RPMI7951 (cell line): ENCODE data around the gene DAB2IP.

GRCh38 chr9:121619831-121620510, 31.5 kb upstream of the DAB2IP start:
- RAMPAGE, long total RNA: no peak

DNA sequence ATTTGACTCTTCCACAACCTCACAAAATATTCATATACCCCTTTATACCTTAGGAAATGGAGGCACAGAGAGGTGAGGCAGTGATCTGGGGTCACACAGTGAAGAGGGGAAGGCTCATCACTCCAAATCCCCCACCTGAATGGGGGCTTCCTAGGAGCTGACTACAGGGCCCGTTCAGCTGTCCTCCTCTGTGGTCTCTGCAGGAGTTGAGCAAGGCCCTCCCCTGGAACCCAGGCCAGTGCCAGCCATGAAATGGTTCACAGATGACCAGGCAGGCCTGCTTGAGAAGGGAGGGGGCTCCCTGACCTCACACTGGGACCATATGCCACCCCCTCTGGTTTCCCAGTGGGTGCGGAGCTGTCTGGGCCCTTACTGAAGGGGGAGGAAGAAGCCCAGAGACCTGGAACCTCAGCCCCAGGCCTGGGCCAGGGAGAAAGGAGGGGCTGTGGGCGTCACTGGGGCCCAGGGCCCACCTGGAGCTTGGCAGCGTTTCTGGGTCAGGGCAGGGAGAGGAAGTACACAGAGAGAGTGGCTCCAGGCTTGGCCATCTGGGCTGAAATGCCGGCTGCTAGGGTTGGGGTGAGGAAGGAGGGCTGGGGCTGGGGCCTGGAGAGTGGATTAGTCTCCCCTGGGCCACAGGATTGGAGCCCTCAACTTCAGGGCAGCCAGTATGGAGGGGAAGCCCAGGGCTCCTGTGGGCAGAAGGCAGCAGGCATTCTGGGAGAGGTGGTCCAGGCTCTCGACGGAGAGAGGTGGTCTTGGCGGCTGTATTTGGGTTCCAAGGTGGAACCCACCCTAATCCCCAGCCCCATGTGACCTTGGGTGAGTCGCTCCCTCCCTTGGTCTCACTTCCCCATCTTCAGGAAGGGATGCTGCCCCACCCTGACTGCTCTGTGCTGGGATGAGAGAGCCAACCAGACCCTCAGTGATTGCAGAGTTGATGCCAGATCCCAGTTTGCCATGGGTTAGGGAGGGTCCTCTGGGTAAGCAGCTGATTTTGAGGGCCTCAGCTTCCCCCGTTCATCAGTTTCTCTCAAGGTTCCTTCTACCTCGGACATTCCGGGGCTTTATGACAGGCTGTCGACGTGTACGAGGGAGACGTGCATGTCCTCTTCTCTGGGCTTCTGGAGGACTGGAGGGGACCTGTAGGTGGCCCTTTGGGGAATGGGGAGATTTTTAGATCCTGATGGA, 6.3 kb upstream of the DAB2IP start:
- RAMPAGE, long total RNA: no peak

DNA sequence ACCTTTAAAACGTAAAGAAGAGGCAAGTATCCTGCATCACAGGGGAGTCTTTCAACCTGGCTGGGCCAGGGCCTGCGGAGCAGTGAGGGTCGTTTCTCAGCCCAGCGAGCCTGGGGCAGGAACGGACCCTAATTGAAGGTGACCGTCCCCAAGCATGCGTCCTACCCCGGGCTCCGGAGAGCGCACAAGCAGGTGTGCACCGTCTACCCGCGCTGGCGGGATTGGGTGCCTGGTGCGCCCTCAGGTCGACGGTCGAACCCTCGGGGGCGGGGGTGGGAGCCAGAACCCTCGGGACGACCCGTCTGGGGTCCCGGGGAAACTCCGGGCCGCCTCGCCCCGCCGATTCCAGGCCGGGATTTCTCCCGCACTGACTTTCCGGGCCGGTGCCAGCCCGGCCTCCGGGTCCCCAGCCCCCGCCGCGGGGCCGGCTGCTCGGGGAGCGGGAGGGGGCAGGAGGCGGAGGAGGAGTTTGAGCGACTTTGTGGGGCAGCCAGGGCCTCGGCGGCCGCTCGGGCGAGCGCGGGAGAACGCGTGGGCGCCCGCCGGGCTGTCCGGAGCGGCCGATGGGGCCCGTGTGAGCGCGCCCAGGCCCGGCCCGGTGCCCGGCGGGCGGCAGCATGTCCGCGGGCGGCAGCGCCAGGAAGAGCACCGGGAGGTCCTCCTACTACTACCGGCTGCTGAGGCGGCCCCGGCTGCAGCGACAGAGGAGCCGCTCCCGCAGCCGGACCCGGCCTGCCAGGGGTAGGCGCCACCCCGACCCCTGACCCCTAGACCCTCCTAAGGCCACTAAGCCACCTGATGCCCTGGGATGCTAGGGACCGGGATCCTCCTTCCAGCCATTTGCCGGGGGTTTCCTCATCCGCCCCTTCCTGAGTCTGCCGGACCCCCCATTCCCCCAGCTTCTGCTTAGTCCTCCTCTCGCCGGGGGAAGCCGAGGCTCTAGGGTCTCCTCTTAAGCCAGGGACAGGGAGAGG, at the start of gene DAB2IP:
Gene DAB2IP (plus strand): TSS at position 476 of the 974 bp plus-strand sequence.
- RAMPAGE, long total RNA: no peak

GRCh38 chr9:121699658-121700699, 48.5 kb downstream of the DAB2IP start:
- RAMPAGE, long total RNA: no peak

- RAMPAGE, long total RNA: no peak
Measured at GRCh38 chr9:121738148-121738701, 86.8 kb downstream of the DAB2IP start.

- RAMPAGE, long total RNA: no peak
Measured at GRCh38 chr9:121751723-121752729, 100.6 kb downstream of the DAB2IP start.

- RAMPAGE, long total RNA: no peak
Measured at GRCh38 chr9:121772569-121773725, 121.5 kb downstream of the DAB2IP start.

- RAMPAGE, long total RNA: no peak
Measured at GRCh38 chr9:121821290-121821895, 170.0 kb downstream of the DAB2IP start.

GRCh38 chr9:121821926-121822671, 170.7 kb downstream of the DAB2IP start:
- RAMPAGE, long total RNA: no peak

GRCh38 chr9:122248235-122249233, 16.1 kb downstream of the RBM18 start:
- RAMPAGE, long total RNA: no peak

GRCh38 chr9:122394213-122394757, 23.5 kb downstream of the PTGS1 start:
- RAMPAGE, long total RNA: no peak

- RAMPAGE, long total RNA: no peak
Measured at GRCh38 chr9:122957031-122957436, 16.2 kb downstream of the RABGAP1 start.

DNA sequence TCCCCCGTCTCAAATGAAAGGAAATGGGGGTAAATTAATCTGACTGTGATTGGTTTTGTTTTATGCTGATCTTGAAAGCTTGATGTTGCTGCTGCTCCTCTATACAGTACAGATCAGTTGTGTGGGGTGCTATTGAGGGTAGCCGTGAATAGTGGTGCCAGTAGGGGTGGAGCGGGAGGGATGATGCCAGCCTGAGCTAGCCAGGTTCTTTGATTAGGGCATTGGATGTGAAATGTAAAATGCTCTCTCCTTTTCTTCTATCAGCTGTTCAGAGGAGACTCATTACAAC, 384 bp downstream of the GPR21 start:
- RAMPAGE, long total RNA: no peak

GRCh38 chr9:123036692-123037415, 3.4 kb downstream of the GPR21 start:
- RAMPAGE, long total RNA: no peak

- RAMPAGE, long total RNA: no peak
Measured at GRCh38 chr9:123106497-123107532, 73.3 kb downstream of the GPR21 start.

GRCh38 chr9:123132470-123133402, 99.3 kb downstream of the GPR21 start:
- RAMPAGE, long total RNA: no peak

- RAMPAGE, long total RNA: no peak
Measured at GRCh38 chr9:123184017-123184340, 84.4 kb downstream of the STRBP start.

DNA sequence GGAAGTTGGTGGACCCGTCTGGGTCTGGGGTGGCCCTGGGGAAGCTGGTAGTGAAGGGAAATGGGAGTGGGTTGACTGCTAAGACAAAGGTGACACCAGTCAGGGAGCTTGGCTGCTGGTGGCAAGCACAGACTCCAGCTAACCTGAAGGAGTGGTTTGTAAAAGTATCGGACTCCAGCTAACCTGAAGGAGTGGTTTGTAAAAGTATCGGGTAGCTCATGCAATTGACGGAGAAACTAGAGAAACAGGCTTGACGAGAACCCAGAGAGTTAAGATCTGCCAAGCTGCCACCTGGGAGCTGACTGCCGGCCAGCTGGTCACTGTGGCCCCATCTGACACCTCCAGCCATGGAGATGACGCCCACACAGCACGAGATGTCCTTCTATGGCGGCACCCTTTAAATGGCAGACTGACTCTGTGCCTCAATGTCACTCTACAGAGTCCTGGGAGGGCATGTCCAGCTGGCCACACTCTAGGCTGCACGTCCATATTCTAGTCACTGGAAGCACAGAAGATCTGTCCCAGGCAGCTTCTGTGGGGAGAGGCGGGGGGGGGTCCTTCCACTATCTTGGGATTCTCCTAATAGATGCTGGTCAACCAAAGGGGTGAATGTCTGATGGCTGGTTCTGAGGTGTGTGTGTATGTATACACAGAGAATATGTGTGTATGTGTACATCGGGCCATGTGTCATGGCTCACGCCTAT, 28.2 kb upstream of the CRB2 start:
- RAMPAGE, long total RNA: no peak

DNA sequence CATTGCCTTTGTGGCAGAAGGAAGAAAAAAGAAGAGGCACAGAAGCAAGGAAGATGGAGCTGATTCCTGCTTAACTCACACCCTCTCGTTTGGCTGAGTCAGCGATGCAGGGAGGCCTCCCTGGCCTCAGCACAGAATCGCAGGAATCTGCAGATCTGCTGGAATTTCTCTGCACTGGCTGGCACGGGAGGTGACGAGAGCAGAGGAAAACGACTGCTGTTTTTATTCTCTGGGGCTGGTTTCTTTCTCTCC, 20.4 kb upstream of the CRB2 start:
- RAMPAGE, long total RNA: no peak

DNA sequence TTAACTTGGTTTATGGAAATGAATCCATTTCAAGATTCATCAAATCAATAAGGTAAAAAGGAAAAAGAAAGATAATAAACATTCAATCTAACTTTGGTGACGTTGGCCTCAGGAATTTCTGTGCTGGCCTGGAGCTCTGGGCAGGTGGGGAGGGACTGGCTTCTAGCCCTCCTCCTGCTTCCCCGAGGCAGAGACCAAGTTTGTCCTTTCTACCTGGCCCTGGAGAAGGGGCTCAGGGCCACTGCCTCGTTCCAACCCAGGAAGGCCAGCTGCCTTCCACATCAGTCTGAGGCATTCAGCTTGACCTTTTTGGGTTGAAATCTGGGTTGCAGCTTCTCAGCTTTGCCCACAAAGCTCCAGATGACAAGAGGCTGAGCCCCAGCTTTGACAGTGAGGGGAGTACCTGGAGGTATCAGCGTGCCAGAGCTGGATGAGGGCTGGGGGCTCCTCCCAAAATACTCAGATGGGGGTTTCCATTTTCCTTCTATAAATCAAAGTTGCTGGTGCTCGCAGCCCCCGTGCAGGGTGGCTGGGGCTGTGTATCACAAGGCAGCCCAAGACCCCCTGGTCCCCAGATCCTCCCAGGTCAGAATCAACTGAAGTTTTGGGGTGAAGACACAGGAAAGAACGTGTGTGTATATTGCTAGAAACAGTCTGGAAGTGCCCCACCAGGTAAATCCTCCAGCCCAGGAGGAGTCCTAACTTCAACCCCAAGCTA, 24.4 kb downstream of the CRB2 start:
- RAMPAGE, long total RNA: no peak